Skeletal muscle satellite cell (primary cell): Measurements from ENCODE around the gene CA4.

DNA sequence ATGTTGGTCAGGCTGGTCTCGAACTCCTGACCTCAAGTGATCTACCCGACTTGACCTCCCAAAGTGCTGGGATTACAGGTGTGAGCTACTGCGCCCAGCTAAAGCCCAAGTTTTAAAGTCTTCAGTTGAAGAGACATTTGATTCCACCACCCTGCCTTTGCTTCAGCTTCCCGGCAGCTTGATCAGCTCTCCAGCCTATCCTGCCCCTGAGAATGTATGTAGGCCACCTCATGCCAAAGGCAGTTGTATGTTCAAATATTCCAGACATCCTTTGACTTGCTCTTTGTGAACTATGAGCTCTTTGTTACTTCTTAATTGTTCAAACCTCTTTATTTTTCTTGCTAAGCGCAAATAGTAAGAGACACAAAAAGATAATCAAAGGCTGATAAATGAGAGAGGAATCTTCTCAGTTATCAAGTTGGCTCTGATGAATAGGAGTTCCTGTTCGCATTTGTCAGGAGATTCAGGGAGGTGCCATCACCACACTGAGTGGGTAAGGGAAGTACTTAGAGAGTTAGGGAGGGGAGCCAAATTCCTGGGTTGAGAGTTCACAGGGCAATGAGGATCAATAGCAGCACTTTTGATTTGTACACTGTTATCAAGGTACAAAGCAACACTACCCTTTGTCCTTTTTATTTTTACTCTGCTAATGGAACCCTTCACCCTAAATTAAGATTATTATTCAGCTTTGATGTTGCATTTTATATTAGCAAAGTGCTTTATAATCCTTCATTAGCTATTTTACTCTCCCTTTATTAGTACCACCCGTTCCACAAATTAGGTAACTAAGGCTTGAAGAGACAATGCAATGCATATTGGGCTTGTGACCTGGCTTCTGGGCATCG lies 32.0 kb upstream of the SUPT4H1 start:
- CAGE, long polyA plus RNA, result no peak

- CAGE, long polyA plus RNA, result no peak
Measured at GRCh38 chr17:58513156-58513918, 1.1 kb downstream of the MTMR4 start.

- CAGE, long polyA plus RNA, result no peak
Measured at GRCh38 chr17:59327881-59328455, 3.5 kb upstream of the YPEL2 start.

GRCh38 chr17:59357951-59358422 lies 26.5 kb downstream of the YPEL2 start:
- CAGE, long polyA plus RNA, result no peak

DNA sequence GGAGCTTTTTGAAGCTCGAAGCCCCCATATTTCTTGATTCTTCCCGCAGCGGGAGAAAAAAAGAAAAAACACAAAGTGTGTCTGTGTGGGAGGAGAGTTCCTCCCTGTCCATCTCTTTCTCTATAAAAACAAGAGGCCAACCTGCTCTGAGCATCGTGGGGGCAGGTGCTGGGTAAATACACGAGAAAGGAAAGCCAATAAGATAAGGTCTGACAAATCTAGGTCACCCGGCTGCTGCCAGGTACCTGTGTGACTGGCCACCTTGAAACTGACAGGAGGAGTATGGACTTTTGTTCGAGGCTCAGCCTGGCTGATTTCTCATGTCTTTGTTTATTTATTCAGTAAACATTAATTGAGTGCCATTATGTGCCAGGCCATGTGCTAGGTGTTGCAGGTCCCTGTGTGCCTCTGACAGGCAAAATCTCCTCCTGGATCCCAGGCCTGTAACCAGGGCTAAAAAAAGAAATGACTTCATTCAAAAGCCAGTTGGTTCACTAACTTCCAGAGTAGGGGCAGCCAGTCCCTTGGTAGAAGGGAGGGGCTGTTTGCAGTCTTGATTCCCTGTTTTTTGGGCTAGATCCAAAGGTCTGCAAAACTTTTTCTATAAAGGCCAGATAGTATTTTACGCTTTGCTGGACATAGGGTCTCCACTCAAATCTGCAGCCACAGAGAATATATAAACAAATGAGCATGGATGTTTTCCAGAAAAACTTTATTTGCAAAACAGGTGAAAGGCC lies 35.5 kb downstream of the YPEL2 start:
- CAGE, long polyA plus RNA, result no peak

- CAGE, long polyA plus RNA, result no peak
Measured at GRCh38 chr17:59381574-59382395, 50.3 kb downstream of the YPEL2 start.

GRCh38 chr17:59428864-59429475 lies 97.5 kb downstream of the YPEL2 start:
- CAGE, long polyA plus RNA, result no peak

DNA sequence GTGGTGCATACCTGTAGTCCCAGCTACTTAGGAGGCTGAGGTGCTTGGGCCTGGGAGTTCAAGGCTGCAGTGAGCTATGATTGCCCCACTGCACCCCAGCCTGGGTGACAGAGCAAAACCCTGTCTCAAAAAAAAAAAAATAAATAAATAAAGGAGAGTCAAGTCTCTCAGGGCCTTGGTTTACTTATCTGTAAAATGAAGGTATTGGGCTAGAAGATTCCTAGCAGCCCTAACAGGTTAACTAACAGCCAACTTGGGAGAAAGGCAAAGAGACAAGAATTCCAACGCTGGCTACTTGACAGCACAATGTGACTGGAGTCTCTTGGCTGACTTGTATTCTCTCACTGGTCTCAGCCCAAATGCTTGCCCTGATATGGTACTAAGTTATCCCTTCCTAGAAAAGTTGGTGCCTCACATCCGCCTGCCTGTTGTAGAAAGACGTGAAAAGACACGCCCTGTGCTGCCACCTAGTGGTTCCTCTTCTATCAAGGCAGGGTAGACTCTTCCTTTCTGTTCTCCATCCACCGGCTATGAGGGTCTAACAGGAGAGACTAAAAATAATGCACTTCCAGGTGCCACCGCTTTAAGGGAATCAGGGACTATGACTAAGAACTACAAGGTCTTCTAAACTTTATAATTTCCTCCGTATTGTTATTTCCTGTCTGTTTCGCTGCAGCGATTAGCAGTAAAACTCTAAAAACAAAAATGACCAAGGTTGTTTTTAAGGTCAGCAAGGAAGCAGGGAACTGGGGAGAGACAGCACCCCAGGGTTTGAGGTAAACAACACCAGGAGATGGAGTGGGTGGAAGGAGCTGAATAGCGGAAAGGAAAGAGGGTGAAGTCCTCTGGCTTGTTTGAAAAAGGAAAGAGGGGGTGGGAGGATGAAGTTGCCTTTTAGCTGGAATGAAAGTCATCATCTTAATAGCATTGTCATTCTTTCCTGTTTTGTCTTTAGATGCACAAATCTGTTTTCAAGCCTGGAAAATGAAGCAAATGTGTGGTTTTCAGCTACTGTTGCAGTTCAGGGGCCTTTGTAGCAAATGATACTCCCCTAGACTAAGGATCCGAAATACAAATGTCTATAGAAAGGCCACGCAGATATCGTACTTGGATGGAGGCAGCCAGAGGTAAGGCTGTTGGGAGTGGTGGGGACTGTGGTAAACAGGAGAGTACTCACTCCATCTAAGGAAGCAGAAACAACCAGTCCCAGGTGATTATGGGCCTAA lies 109.5 kb downstream of the YPEL2 start:
- CAGE, long polyA plus RNA, result no peak

GRCh38 chr17:59654829-59655671 lies 35.4 kb downstream of the CLTC start:
- CAGE, long polyA plus RNA, result no peak

GRCh38 chr17:59695829-59696996 lies 11.0 kb downstream of the PTRH2 start:
- CAGE, long polyA plus RNA, result no peak

DNA sequence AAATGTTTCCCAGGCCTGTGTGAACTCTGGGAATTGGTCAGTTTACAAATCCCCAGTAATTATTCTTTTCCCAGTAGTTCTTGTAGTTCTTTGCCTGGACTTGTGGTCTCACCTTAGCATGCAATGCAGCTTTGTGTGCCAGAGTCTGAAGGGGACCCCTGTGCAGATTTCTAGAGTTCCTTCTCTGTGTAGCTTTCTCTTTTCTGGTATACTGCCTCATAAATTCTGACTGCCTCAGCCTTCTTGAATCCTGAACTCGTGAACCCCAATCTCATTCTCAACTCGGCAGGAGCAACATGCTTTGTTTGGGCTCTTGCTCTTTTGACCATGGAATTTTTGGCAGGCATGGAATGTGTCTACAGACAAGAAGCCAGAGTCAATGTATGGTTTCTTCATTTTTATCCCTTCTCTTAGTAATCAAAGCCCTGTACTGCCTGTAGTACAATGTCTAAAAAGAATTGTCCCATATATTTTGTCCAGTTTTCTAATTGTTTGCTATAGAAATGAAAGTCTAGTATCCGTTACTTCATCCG lies 54.3 kb downstream of the VMP1 start:
- CAGE, long polyA plus RNA, result no peak

DNA sequence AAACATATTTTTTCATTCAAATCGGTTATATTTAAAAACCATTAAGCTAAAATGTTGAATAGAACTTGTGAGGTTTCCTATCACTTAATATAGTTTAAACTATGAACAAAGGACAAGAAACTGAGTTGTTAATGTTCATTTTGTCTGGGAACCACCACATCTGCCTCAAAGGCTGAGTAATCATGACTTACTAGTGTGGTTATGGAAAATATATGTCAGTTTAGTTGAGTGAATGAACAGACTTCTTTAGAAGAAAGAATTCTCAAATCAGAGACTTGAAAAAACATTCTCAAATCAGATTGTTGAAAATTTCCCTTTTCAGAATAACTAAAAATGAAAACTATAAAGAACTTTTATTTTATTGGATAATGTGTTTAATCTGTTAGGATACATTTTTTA lies 55.0 kb downstream of the VMP1 start:
- CAGE, long polyA plus RNA, result no peak

DNA sequence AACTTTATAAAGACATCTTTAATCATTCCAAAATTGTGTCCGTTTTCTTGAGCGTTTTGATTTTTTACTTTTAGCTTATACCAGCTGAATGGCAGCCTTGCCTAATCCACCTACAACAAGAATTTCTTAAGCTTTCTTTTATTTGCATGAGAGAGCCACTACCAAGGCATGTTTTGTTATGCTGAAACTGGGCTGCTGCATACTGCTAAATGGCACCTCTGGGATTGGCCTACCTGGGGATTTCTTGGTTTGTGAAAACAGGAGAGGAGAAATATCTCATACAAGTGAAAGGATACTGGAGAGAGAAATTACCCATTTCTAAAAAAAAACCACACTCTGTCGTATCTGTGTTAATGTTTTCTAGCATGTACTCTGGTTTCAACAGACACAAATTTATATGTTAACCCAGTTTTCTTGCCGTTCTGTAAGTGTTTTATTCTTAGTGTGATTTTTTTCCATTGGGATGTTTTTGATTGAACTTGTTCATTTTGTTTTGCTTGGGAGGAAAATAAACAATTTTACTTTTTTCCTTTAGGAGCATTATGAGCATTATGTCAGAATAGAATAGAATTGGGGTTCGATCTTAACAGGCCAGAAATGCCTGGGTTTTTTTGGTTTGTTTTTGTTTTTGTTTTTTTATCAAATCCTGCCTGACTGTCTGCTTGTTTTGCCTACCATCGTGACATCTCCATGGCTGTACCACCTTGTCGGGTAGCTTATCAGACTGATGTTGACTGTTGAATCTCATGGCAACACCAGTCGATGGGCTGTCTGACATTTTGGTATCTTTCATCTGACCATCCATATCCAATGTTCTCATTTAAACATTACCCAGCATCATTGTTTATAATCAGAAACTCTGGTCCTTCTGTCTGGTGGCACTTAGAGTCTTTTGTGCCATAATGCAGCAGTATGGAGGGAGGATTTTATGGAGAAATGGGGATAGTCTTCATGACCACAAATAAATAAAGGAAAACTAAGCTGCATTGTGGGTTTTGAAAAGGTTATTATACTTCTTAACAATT lies 51.9 kb downstream of the TUBD1 start:
- CAGE, long polyA plus RNA, result no peak

DNA sequence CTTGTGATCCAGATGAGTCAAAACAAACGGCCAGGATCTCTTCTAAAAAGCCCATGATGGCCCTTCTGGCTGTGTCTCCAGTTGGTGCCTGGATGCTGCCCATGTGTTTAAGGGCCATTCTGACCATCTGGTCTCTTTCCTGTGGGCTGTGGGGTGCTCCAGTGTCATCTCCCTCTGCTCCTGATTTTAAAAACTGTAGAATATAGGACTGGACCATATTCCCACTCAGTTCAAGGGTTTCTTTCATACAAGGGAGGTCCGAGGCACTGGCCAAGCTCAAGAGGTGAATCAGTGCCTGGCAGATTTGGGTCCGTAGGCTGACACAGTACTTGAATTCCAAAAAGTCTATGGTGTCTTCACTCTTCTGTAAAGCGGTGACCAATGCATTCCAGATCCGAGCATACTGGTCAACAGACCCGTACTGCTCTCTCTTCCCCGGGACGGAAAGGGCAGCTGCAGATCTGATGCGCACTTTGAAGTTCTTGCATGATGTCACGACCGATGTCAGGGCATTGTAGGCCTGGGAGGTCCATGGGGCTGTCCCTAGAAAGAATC lies 35.1 kb downstream of the HEATR6 start:
- CAGE, long polyA plus RNA, result no peak

DNA sequence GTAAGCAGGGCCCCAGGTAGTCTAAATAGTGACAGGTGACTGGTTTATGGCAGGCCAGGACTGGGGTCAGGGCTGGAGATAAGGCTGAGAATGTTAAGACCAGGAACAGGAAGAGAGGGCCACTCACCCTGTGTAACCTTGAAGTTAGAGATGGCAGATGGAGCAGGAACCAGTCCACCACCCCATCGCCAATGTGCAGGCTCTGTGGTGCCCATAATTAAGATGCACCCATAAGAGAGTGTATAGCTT lies 1.9 kb upstream of the CA4 start:
- CAGE, long polyA plus RNA, result no peak

DNA sequence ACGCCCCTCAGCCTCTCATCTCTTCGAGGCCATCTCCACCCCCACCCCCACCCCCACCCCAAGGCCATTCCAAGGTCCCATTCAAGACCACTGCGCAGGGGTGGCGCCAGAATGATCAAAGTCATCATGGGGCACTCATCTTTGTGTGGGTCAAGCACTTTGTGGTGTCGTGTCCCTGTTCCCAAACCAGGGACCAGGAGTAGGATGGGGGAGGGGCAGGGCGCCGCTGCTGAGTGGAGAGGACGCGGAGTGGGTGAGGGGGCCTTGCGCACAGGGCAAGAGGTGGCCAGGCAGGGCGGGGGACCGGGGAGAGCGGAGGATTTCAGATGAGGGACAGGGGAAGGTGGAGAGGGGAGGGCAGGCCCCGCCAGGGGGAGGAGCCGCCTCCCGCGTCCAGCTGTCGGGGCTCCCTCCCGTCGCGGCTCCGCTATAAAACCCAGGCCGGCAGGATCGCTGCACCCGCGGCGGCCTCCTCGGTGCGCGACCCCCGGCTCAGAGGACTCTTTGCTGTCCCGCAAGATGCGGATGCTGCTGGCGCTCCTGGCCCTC lies at the start of gene CA4:
TSS of gene CA4 (plus strand) at position 458 of the 549 bp plus-strand sequence.
- CAGE, long polyA plus RNA, result no peak

DNA sequence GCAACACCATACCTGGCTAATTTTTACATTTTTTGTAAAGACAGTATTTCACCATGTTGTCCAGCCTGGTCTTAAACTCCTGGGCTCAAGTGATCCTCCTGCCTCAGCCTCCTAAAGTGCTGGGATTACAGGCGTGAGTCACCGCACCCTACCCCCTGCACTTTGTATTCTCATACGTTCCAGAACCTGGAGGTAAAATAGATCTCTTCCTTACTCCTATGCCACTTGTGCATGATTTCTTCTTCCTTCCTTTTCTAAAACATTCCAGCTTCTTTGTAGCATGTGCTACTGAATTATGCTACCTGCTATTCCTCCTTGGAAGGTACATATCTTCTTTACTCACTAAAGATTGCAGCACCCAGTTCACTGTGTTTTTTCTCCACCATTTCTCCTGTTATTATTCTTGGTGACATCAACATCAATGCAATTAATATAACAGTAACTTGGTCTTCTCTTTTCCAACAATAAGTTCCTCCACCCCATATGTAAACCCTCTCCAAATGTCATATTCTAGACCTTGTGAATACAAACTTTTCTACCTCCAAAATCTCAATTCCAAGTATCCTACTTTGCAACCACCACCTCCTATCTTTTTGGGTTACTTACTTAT lies 44.5 kb downstream of the CA4 start:
- CAGE, long polyA plus RNA, result no peak

DNA sequence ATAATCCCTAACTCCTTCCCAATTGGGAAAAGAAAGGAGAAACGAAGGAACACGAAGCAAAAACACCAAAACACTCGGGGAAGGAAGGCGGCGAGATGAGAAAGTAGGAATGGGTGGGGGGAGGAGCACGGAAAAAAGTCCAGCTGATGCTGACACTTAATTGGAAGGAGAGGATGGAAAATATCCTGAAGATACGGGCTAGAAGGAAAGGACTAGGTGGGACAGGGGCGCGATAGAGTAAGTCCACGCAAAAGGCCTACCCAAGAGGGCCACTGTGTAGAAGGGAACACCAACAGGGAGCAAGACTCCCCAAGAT lies 811 bp downstream of the APPBP2 start:
- CAGE, long polyA plus RNA, result no peak

DNA sequence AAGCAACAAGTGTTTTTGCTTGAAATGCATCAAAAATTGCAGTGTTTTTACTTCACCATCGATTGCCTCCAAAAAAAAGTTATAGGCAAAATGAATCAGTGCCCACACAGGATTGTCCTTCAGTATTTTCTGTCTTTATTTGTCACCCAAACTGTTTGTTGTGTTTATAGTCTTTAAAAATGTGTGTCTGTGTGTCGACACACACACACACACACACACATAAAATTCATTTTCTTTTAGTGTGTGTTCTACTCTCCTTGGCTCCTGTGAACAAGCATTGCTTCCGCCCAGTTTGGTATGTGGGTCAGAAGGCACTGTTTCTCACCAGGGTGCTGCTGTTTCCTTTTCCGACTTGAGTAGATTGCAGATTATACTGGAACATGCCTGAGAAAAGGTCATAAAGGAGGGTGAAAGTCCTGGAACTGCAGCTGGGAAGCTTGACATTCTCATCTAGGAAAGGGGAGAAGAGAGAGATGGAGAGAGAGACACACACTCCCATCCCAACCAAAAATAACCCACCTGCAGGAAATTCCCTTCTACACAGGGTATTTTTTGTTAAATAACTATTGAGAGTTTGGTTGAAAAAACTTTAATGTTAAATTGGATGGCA lies 330.3 kb downstream of the BCAS3 start:
- CAGE, long polyA plus RNA, result no peak

- CAGE, long polyA plus RNA, result no peak
Measured at GRCh38 chr17:61237408-61237804, 162.2 kb upstream of the TBX2 start.